Adrenal gland (tissue), 7 donors: ENCODE measurements around the gene IWS1.

DNA sequence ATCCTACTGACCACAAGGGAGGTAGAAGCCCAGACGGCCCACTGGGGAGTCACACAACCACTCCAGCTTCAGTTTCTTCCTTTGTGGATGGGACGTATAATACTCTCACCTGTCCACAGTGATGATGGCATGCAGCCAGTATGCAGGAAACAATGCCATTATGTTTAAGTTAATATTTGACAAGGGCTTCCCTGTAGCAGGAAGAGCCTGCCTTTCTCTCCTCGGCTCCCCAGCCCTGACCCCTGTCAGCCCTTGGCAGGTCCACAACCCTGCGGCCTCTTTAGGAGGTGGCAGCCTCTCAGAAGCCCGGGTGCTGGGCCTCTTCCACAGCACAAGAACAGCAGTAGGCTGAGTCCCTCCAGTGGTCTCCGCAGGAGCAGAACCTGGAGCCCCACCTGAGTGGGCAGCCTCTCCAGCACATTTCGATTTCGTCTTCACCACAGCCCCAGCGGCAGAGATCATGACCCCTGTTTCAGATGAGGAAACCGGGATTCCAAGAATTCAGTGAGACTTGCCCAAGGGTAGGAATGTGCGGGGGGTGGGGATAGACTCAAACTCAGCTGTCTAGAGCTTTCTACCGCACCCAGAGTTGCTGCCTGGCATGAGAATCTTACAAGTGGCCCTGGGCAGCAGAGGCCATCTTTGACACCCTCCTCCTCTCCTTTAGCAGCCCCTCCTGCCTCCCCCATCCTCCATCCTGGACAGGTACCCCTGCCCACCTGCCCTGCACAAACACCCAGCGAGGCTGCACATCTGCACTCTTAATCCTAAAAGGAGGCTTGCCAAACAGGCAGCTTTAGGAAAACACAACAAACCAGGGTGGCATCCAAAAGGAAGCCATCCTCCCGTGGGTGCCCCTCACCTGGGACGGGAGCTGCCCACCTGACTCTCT is 6.2 kb downstream of the BIN1 start:
- PRO-cap, 3 experiments, result peak in 1 of 3 experiments; most common plus-strand start position 602 of the sequence (in 1); most common minus-strand start position 436 of the sequence (in 1)
- RAMPAGE, long total RNA, 4 experiments, result no peak in any of the 4 experiments
- RRBS, result no CpG with 5 or more reads among the region's 15 CpGs

GRCh38 chr2:127108364-127108660 is 1.4 kb upstream of the BIN1 start:
- PRO-cap, 3 experiments, result no peak in any of the 3 experiments
- RAMPAGE, long total RNA, 4 experiments, result no peak in any of the 4 experiments
- RRBS, result 92% methylated on average over 5 of the region's 8 CpGs

GRCh38 chr2:127128314-127128530 is 21.3 kb upstream of the BIN1 start:
- PRO-cap, 3 experiments, result no peak in any of the 3 experiments
- RAMPAGE, long total RNA, 4 experiments, result no peak in any of the 4 experiments
- RRBS, result no CpG with 5 or more reads among the region's 1 CpG

GRCh38 chr2:127143703-127144754 is 37.1 kb upstream of the BIN1 start:
- PRO-cap, 3 experiments, result peak in 1 of 3 experiments; most common plus-strand start chr2:127143893 (in 1)
- RAMPAGE, long total RNA, 4 experiments, result no peak in any of the 4 experiments
- RRBS, result no CpG with 5 or more reads among the region's 11 CpGs

DNA sequence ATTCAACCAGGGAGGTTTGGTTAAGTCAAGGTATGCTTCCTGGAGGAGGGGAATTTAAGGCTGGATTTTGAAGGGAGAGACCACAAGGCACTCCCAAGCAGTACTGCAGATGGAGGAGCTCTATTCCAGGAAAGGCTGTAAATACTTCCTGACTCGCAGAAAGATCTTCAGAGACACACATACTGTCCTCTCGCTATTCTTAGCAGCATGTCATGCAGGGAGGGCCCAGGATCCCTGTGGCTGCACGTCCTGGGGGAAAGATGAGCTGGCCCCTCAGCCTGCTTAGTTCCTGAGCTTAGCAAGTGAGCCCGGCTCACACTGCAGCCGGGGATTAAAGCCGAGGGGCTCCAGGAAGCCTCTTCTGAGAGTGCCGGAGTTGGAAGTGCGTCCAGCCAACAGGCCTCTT is 40.1 kb upstream of the BIN1 start:
- PRO-cap, 3 experiments, result no peak in any of the 3 experiments
- RAMPAGE, long total RNA, 4 experiments, result no peak in any of the 4 experiments
- RRBS, result 94% methylated on average over 3 of the region's 8 CpGs

GRCh38 chr2:127205524-127205788 is 14.6 kb downstream of the CYP27C1 start:
- PRO-cap, 3 experiments, result no peak in any of the 3 experiments
- RAMPAGE, long total RNA, 4 experiments, result no peak in any of the 4 experiments
- RRBS, result no CpG with 5 or more reads among the region's 10 CpGs

DNA sequence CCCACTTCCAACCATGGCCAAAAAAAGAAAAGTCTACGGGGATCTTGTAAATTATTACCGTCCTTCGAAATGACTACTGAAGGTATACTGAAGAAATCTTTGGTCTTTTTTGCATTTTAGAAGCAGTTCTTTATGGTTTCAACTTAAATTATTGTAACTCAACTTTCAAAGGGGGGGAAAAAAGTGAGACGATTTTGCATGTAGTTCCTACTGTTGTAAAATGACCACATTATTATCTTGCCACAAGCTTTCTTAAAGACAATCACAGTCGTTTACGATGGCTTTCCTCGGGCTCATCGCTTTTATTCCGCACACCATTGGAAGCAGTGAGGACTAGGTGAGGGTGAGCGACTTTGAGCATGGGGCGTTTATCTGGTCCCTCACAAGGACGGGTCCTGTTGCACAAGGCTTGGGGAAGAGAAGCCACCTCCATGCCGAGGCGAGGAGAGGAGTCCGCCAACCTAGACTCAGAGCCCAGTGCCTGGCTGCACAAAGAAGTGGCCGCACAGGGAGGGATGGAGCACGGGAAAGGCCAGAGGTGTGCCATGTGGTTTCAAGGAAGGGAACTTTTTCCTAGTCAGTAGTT is 543 bp upstream of the CYP27C1 start:
- PRO-cap, 3 experiments, result no peak in any of the 3 experiments
- RAMPAGE, long total RNA, 4 experiments, result no peak in any of the 4 experiments
- RRBS, result no CpG with 5 or more reads among the region's 17 CpGs

DNA sequence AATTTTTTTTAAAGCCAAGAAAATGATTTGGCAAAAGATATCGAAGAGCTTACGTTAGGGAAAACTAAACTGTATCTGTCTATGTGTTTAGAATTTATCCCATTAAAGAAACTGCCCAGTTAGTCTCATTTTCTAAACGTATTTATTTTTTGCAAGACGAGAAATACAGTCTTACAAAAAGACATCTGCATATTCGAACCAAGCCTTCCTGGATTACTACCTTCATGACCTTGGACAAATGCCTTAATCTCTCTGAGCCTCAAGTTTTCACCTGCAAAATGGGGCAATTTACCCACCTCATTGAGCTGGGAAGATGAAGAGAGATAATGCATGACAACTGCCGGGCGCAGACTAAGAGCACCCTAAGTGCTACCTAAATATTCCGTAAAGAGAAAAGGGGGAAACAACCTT is 1.1 kb downstream of the MAP3K2 start:
- PRO-cap, 3 experiments, result no peak in any of the 3 experiments
- RAMPAGE, long total RNA, 4 experiments, result no peak in any of the 4 experiments
- RRBS, result no CpG with 5 or more reads among the region's 8 CpGs

DNA sequence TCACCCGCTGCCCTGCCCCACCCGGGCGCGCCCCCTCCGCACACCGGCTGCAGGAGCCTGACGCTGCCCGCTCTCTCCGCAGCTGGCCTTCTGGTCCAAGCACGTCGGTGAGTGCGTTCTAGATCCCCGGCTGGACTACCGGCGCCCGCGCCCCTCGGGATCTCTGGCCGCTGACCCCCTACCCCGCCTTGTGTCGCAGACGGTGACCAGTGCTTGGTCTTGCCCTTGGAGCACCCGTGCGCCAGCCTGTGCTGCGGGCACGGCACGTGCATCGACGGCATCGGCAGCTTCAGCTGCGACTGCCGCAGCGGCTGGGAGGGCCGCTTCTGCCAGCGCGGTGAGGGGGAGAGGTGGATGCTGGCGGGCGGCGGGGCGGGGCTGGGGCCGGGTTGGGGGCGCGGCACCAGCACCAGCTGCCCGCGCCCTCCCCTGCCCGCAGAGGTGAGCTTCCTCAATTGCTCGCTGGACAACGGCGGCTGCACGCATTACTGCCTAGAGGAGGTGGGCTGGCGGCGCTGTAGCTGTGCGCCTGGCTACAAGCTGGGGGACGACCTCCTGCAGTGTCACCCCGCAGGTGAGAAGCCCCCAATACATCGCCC is 4.7 kb downstream of the PROC start:
- PRO-cap, 3 experiments, result no peak in any of the 3 experiments
- RAMPAGE, long total RNA, 4 experiments, result no peak in any of the 4 experiments
- RRBS, result 10% methylated on average over 8 of the region's 56 CpGs

GRCh38 chr2:127438202-127438759 is 20.1 kb downstream of the PROC start:
- PRO-cap, 3 experiments, result no peak in any of the 3 experiments
- RAMPAGE, long total RNA, 4 experiments, result no peak in any of the 4 experiments
- RRBS, result 71% methylated on average over 2 of the region's 8 CpGs

DNA sequence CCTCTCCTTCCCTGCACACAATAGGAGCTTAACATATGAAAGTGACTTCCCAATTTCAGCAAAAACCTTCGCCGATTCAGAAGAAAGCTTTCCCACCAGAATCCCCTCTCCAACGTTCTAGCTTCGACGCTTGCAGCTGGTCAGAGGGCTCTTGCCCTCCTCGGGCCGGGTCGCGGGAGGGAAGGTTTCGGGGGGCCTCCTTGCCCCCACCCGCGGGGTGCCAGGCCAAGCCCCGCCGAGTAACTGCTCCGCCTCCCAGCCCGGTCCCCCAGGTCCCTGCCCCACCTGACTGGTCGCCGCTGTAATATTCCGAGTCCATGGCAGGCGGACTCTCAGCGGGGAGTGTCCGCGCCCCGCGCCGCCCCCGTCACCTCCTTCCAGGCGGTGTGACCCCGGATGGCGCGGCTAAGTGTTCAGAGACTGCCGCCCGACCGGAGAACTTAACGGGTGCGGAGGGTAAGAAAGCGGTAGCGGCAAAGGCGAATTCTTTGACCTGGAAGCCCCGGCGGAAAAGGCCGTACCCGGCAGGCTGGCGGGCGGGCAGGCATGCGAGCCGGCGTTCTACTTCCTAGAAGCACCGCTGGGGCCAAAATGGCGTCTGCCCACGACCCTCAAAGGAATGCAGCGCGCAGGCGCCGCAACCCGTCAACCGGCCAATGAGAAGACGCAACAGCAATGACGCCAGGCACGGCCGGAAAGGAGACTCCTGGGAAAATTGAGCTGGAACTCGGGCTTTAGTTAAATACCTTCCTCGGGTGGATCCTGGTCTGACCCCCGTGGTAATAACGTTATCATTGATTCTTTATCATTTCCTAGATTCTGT is at the start of gene IWS1:
Gene IWS1 (minus strand): TSS at position 600 of the 823 bp plus-strand sequence.
- PRO-cap, 3 experiments, result peak in 3 of 3 experiments; most common plus-strand start position 312 of the sequence (in 2); most common minus-strand start position 278 of the sequence (in 3)
- RAMPAGE, long total RNA, 4 experiments, result start-site peak on the minus strand in 4 of 4 experiments, centred at positions 565 to 574 of the sequence, 24 to 200 reads per replicate
- RRBS, result 1% methylated on average over 26 of the region's 65 CpGs

DNA sequence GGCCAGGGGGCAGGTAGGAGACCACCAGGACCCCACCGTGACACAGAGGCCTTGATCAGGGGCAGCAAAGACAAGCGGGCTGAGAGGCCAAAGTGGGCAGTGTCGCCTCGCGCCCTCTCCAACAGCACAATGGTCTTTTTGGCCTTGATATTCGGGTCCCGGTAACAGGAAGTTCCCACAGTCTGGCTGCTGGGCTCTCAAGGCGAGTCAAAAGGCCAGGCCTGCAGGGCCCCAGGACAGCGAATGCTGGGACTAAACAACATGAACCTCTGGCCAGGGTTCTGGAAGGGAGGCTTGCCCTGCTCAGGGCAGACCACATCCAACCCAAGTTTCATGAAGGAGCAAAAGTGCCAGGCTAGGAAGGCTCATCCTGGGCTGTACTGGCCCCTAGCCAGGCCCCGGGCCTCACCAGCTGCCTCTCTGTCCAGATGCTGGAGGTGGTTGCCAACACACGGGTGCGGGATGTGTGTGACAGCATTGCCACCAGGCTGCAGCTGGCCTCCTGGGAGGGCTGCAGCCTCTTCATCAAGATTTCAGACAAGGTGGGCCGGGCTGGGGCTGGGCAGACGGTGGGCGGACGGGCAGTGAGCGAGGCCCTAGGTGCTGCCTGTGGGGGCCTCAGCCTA is 12.1 kb upstream of the GPR17 start:
- PRO-cap, 3 experiments, result no peak in any of the 3 experiments
- RAMPAGE, long total RNA, 4 experiments, result no peak in any of the 4 experiments
- RRBS, result no CpG with 5 or more reads among the region's 17 CpGs

DNA sequence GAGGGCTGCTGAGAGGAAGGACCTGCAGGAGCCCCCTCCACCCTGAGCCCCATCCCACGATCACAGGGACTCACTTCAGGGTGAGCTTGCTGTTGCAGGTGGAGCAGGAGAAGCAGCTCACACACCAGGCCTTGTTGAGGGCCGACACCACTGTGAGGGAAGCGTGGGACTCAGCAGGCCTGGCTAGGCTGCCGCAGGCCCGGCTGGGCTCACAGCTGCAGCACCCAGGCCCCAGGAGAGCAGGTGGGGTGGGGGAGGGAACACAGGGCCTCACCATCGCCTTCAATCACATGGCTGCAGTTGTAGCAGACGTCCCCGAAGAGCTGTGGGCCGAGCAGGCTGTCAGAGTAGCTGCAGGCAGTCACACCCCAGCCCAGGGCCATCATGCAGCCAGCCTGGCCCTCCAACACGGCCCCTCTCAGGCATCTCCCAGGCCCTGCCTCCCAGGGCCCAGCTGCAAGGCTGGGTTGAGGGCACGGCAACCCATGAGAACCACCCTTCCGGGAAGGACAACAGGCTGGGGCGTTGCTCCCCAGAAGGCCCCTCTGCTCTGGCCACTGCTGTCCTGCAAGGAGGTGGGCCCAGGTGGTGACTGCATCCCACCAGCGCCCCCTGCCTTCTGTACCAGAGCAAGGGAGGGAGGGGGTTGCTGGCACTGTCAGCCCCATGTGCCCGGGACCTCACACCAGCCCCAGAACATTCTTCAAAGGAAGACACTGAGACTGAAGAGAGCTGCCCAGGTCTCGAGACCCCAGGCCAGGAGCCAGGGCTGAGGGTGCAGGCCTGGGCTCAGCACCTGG is 5.8 kb upstream of the GPR17 start:
- PRO-cap, 3 experiments, result no peak in any of the 3 experiments
- RAMPAGE, long total RNA, 4 experiments, result no peak in any of the 4 experiments
- RRBS, result no CpG with 5 or more reads among the region's 16 CpGs

DNA sequence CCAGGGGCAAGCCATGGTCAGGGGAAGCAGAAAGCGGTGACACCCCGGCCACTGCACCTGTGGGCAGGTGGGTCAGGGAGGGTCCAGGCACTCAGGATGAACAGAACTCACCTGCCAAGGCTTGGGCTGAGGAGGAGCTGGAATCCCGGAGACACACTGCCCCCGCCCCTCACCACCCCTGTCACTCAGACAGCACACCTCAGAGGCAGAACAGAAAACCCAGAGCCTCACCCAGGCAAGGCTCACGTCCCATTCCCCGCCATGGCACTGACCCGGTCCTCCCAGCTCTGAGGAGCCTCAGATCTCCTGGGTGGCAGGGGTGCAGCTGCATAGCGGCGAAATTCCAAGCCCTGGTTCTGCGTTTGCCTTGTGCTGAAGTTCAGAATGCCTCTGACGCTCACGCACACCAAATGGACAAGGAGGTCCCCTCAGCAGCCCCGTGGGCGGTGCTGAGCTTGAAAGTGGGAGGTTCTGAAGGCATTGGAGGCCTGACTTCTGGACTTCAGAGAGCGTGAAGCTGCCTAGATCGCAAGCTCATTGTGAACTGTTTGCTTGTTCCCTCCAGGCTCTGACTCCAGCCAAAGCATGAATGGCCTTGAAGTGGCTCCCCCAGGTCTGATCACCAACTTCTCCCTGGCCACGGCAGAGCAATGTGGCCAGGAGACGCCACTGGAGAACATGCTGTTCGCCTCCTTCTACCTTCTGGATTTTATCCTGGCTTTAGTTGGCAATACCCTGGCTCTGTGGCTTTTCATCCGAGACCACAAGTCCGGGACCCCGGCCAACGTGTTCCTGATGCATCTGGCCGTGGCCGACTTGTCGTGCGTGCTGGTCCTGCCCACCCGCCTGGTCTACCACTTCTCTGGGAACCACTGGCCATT is 4.4 kb downstream of the GPR17 start:
- PRO-cap, 3 experiments, result no peak in any of the 3 experiments
- RAMPAGE, long total RNA, 4 experiments, result no peak in any of the 4 experiments
- RRBS, result 41% methylated on average over 2 of the region's 28 CpGs

GRCh38 chr2:127665429-127665790 is 9.9 kb downstream of the LIMS2 start:
- PRO-cap, 3 experiments, result no peak in any of the 3 experiments
- RAMPAGE, long total RNA, 4 experiments, result no peak in any of the 4 experiments
- RRBS, result no CpG with 5 or more reads among the region's 5 CpGs

GRCh38 chr2:127674696-127675365 is 499 bp downstream of the LIMS2 start:
- PRO-cap, 3 experiments, result no peak in any of the 3 experiments
- RAMPAGE, long total RNA, 4 experiments, result start-site peak on the minus strand in 3 of 4 experiments, at chr2:127674860-127675150 at its widest, 5 to 24 reads per replicate
- RRBS, result 3% methylated on average over 22 of the region's 65 CpGs

DNA sequence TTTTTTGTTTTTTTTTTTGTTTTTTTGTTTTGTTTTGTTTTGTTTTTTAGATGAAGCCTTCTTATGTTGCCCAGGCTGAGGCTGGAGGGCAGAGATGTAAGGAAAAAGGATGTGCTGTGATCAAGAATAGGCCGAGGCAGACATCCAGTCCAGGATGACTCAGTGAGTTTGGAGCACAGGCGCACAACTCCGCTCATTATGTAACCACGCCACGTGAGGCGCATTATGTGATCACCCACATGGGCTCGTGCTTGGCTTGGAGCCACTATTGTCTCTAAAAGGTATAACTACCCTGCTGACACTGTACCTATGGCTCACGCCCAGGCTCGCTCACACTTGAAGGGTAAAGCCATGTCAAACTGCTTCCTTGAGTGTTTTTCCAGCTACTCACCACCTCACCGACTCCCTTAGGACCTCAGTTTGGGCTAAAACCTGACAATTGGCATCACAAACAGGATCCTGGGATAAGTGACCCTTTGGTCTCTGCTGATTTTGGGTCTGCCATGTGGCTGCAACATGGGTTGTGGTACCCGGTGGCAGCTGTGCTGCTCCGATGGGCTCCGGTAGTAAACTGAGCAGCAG is 19.9 kb upstream of the WDR33 start:
- PRO-cap, 3 experiments, result no peak in any of the 3 experiments
- RAMPAGE, long total RNA, 4 experiments, result no peak in any of the 4 experiments
- RRBS, result 97% methylated on average over 1 of the region's 13 CpGs

DNA sequence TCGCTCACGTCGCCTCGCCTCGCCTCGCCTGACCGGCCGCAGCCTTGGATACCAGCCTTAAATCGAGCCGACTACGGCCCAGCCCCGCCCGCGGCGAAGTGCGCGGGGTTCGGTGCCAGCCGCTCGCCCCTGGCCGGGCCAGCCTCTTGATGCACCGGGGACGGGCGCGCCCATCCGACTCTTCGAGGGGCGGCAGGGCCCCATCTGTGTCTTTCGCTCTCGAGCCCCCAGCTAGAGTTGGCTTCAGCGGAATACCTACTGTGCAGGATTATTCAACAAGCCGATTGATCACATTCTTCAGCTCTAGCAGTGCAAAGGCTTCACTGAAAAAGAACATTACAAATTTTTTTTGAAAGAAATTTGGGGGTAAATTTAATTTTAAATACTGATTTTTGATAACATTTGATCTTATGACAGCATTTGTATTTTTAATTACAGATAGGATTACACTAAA is 883 bp upstream of the AMMECR1L start:
- PRO-cap, 3 experiments, result no peak in any of the 3 experiments
- RAMPAGE, long total RNA, 4 experiments, result start-site peak on the plus strand in 1 of 4 experiments, centred at position 212 of the sequence, 9 reads per replicate
- RRBS, result no CpG with 5 or more reads among the region's 32 CpGs

DNA sequence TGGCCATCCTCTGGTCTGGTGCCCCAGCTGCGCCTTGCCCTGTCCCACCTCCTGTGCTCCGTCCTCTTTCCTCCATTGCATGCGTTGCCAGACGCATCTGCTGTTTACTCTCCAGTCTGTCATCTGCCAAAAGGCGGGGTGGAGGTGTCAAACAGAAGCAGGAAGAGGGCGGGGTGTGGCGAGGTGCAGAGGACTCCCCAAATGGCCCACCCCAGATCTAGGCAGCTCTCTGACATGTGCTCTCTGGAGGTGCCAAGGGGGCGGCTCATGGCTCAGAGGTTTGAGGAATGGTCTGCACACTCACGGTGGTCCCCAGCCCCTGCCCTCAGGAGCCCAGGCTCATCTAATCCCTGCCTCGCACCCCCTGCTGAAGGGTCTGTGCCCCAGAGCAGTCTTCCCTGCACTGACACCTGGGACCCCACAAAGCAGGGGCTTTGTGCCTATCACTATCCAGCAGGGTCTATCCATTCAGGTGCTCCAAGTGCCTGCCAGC is 45.0 kb downstream of the HS6ST1 start:
- PRO-cap, 3 experiments, result no peak in any of the 3 experiments
- RAMPAGE, long total RNA, 4 experiments, result no peak in any of the 4 experiments
- RRBS, result no CpG with 5 or more reads among the region's 10 CpGs

DNA sequence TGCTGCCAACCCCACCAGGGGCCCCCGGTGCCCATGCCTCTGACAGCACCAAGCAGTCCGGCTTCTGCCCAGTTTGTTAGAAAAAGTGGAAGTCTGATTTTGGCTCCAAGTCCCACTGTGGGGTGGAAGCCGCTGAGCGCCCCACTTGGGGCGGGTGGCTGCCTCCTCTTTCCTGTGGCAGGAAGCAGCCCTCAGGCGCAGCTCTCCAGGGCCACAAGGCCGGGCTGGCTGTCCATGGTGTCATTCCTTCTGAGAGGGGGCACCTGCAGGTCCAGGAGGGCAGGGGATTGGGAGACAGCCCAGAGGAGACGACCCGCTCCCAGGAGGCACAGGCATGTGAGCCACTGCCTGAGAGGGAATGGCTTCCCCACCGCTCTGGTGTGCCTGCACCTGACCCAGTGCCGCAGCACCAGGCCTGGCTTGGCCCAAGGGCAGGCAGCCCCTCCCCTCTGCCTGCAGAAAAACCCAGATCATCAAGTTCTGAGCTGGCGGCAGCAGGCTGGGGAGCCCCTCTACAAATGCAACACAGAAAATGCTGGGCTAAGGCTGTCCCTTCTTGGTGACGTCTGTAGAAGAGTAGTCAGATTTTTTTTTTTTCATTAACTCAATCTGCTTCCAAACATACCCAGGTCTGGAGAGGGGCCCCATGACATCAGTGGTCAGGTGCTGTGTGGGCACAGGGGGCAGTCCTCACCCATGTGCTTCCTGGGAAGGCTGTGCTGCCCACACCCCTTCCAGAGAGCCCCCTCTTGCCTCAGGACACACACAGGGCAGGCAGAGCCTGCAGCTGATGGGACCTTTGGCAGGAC is 38.4 kb downstream of the HS6ST1 start:
- PRO-cap, 3 experiments, result peak in 2 of 3 experiments; most common plus-strand start position 468 of the sequence (in 2); most common minus-strand start position 400 of the sequence (in 2)
- RAMPAGE, long total RNA, 4 experiments, result no peak in any of the 4 experiments
- RRBS, result no CpG with 5 or more reads among the region's 13 CpGs